Hematopoietic multipotent progenitor cell (in vitro differentiated cells): ENCODE measurements around a stretch of chr10.

DNA sequence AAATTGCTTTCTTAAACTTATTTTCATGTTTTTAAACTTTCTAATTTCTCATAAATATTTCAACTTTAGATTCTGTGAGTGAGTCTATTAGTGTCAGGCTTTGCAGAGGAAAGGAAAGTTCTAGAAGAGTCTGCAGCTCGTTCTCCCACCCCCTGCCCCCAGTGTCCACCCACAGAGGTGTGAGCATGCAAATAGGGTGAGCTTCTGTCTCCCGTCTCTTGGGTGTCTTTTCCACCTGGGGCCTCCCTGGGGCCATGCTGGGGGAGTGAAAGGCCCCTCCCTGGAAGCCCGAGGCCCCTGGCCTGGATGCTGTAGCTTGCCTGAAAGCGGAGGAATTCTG, 85.7 kb downstream of the LHPP start:
- CAGE, long polyA plus RNA: no peak

DNA sequence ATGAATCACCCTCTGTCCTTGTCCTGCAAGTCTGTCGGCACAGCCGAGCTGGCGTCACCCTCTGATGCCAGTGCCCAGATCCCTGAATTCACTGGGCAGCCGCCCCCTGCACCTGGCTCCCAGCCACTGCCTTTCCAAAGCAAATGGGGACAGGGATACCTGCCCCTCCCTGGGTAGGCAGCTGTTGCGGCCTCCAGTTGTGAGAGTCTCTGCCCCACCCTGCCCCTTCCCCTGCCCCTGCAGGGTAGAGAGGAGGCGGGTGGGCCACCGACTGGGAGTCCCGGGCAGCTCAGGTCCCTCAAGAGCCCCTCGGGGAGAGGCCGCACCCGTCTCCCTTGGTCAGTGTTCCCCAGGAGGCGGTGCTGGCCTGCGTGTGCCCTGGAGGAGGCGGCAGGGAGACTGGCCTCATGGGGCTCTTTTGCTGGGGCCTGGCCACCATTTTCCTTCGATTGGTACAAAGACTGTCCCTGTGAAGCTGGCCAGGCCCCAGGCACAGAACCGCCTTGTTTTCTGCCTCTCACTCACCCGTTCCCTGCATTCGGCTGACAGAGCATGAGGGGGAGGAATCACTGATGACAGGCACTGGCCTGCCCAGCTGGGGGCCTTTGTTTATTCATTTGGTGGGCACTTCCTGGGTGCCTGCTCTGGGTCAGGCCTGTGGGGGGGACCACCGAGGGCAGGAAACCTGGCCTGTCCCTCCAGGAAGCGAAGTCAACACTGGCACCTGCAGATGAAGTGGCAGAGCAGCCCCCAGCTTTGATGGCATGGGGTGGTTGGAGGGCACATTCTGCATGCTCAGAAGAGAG, 139.3 kb downstream of the FAM53B start:
- CAGE, long polyA plus RNA: no peak

DNA sequence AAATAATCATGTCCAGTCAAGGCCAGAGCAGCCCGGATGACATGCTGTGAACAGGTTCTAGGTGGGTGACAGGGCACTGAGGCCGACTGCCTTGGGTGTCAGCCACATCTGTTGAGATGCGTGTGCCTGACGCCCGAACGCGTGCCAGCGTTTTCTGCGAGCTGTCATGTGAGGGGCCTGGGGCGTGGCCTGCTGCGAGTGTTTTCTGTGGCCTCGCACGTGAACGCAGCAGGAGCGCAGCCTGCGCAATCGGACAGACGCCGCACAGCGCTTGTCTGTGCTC, 118.3 kb downstream of the FAM53B start:
- CAGE, long polyA plus RNA: no peak

DNA sequence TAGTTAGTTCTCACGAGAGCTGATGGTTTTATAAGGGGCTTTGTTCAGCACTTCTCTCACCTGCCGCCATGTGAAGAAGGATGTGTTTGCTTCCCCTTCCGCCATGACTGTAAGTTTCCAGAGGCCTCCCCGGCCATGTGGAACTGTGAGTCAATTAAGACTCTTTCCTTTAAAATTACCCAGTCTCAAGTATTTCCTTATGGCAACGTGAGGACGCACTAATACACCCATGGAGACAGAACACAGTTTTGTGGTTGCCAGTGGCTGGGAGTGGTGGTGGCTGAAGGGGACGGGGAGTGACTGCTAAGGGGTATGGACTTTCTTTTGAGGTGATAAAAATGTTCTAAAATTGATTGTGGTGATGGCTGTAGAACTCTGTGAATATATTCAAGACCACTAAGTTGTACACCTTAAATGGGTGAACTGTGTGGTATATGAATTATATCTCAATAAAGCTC, 109.7 kb downstream of the FAM53B start:
- CAGE, long polyA plus RNA: no peak

DNA sequence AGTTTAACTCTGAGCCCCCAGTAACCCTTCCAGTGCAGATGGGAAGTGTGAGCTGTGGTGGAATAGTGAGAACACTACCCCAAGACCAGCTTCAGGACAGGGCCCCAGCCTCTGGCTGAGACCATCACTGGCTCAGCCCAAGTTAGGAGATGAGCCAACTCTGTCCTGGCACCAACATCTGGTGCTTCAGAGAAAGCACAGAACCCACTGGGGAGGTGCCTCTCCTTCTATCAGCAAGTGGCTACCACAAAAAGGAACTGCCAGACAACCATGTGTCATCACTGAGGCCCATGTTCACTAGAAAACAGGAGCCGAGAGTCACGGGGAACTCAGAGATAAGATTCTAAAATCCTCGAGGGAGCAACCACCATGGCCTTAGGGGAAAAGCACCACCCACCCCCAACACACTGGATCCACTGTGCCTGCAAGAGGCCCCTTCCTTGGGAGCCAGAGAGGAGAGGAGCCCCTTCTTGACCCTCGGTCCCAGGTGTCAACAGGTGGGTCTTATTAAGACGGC, 102.8 kb downstream of the FAM53B start:
- CAGE, long polyA plus RNA: no peak

- CAGE, long polyA plus RNA: no peak
These were observed 47.5 kb downstream of the FAM53B start for GRCh38 chr10:124696672-124697156.

- CAGE, long polyA plus RNA: no peak
These were observed 44.1 kb downstream of the FAM53B start for GRCh38 chr10:124699943-124700597.

DNA sequence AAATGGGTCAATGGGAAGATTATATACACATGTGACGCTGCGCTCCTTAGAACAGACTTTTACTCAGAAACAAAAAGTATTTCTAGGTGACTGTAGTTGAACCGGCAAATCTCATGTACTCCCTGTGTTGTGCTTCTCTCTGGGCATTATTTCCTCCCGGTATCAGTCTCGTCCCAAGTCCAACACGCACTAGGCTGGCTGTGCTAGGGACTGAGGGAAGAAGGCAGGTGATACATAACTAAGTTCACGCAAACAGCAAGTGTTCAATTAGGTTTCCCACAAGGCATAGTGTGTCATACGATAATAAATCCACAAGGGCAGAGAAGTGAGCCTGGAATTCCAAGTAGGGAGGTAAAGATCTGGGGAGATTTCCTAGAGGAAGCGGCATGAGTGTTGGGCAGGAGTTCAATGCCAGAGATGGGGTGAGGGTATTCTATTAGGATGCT, 20.4 kb downstream of the FAM53B start:
- CAGE, long polyA plus RNA: no peak

DNA sequence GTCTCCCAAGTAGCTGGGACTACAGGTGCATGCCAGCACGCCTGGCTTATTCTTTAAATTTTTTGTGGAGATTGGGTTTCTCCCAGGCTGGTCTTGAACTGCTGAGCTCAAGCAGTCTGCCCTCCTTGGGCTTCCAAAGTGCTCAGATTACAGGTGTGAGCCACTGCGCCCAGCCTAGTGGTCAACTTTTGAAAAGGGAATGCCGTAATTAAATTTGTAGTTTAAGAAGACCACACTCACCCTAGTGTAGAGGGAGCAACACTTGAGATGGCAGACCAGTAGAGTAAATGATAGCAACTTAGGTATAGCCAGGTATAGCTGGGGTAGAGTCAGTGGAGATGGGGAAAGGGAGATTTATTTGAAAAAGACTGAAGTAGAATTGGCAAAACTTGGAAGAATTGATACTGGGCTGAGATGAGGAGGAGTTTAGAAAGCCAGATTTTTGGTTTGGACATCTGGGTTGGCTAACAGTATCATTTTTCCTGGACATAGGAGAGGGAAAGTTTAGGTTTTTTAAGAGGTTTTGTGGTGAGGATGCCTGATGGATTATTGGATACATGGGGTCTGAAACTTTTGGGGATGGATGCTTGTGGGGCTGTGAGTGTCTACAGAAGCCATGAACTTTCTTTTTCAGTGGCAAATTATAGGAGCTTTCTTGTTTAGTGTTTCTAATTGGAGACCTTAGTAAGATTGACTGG, 17.8 kb downstream of the ZRANB1 start:
- CAGE, long polyA plus RNA: no peak

GRCh38 chr10:124981495-124982039, 39.6 kb downstream of the ZRANB1 start:
- CAGE, long polyA plus RNA: no peak

DNA sequence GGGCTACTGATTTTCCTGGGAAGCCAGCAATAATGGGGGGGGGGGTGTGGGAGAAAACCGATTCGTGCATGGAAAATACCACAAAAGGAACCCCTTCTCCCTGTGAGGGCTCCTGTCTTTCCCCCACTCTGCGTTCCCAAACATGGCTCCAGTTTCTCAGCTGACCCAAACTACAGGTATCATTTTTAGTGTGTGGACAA, 36.1 kb downstream of the CTBP2 start:
- CAGE, long polyA plus RNA: no peak

- CAGE, long polyA plus RNA: no peak
These were observed 9.3 kb upstream of the CTBP2 start for GRCh38 chr10:125037234-125037514.

DNA sequence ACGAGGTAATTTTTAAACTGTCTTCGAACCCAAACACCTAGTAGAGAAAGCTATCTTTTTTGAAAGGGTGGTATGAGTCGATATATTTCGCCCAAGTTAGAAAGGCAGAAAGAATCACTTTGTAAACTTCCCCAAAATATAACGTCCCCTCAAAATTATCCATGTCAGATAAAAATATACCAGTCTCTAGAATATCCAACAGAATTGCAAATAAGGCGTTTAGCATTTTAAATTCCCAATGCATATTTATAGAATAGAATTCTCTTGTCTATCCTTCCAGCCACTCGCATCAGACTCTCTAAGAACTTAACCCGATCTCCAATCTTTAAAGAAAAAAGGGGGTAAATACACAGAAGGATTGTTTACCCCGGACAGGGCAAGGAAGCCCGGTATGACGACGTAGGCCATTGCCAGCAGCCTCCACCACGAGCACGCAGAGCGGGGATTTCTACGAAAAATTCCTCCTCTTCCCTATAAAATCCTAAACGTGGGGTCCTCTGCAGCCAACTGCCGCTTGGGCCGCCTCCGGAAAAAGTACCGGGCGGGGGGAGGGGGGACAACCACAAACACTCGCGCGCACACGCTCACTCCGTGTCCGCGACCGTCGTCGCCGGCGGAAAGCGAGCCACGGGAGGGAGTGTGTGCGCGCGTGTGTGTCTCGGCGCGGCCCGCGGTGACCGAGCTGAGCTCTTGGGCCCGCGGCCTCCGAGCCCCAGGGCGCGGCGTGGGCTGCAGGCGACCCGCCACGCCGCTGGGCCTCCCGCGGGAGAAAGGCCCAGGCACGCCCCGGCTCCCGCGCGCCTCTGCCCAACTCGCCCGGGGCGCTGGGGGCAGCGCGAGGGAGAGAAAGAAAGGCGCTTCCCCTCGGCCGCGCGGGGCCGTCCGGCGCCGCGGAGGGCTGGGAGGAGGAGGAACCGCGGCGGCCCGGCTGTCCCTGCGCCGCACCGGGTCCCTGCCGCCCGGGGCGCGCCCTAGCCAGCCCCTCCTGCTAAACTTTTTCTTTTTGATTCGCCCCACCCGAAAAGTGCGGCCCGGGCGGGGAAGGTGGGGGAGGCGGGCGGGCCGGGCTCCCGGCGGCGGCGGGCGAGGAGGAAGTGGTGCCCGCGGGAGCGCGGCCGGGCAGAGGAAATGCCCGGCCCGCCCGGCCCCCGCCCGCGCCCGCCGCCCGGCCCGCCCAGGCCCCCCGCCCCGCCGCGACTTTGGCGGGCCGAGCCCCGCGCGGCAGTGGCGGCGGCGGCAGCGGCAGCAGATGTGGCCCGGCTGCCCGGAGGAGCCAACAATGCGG, 130.8 kb upstream of the CTBP2 start:
- CAGE, long polyA plus RNA: no peak

DNA sequence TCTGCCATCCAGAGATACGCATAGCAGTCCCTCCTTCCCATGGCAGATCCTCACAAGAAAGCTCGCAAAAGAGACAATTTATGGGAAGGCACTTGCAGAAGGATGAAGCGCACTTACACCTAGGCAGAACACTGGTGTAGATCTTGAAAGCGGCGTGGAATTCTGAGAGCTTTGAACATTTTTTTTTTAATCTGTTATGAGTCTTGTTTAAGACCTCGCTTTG, 22.4 kb downstream of the TEX36 start:
- CAGE, long polyA plus RNA: no peak

- CAGE, long polyA plus RNA: no peak
These were observed 6.6 kb downstream of the FANK1 start for GRCh38 chr10:125902927-125903320.

DNA sequence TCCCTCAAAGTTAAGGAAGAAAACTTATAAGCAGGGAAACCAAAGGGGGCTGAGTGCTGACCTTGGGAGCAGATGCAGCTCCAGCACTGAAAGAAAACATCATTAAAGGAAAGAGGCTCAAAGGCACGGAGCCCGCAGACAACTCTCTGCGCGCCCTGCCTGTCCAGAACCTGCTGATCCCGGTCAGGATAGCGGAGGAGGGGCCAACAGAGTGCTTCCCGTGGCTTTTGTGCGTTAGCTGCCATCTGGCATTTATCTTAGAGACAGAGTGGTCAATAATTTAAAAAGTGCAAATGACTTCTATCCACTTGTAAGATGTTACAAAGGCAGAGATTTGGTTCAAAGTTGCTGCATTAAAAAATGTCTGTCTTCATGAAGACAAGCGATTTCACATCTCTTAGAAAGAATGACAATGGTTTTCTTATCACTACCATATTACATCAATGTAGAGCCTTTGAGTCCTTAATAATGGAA, 162.2 kb downstream of the FANK1 start:
- CAGE, long polyA plus RNA: no peak

- CAGE, long polyA plus RNA: no peak
These were observed 212.4 kb downstream of the ADAM12 start for GRCh38 chr10:126175783-126176285.

DNA sequence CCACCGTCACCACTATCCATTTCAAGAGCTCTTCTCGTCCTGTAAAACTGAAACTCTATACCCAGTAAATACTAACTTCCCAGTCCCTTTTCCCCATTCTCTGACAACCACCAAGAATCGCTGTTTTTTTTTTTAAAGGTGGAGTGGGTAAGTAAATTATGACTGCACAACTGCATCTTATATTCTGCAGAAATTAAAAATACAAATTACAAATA, 123.1 kb upstream of the ADAM12 start:
- CAGE, long polyA plus RNA: no peak

GRCh38 chr10:126670922-126671488, 512 bp upstream of the C10orf90 start:
- CAGE, long polyA plus RNA: no peak

GRCh38 chr10:126866951-126867359, 38.3 kb upstream of the DOCK1 start:
- CAGE, long polyA plus RNA: no peak